ENCODE measurements around a stretch of chr5.

DNA sequence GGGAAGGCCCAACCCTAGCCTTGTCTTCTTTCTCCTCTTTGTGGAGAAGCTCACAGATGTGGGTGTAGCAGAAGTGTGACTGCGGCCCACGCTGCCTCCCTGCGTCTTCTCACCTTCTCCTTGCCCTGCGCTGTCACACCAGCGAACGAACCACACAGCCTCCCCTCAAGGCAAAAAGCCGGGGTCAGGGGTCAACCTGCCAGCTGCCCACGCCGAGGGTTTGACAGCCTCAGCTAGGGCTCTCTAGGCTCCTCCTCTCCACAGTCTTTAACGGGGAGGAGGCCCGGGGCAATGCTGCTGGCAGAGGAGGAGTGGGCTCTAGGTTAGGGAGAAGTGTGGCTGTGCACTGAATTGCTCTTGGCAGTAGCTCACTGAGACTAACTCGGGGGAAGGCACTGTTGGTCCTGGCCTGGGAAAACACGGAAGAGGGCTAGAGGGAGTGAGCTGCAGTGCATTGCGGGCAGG, 4.1 kb upstream of the TRIM52 start:
- RRBS = 45% methylated on average over 5 of the region's 14 CpGs

All from AG09309 (cell line).